Fibroblast of the aortic adventitia (primary cell): ENCODE measurements around the gene GLYATL3.

DNA sequence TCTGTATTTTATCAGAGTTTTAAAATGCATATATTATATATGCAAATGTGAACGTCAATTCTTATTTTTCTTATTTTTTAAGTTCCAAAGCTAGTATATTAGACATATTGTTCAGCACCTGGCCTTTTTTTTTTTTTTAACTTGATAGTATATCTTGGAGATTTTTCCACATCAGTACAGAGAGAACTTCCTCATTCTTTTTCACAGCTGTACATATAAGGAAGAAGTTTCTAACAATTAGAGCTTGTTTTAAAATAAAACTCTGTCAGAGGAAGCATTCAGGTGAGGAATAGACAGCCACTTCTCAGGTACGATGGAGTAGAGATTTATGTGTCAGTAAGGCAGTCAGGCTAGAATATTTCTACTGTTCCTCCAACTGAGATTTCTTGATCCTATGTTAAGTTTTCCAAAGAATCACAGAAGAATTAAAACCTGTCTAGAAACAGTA is 233.1 kb upstream of the SUPT3H start:
- CAGE, long polyA plus RNA, result no peak

DNA sequence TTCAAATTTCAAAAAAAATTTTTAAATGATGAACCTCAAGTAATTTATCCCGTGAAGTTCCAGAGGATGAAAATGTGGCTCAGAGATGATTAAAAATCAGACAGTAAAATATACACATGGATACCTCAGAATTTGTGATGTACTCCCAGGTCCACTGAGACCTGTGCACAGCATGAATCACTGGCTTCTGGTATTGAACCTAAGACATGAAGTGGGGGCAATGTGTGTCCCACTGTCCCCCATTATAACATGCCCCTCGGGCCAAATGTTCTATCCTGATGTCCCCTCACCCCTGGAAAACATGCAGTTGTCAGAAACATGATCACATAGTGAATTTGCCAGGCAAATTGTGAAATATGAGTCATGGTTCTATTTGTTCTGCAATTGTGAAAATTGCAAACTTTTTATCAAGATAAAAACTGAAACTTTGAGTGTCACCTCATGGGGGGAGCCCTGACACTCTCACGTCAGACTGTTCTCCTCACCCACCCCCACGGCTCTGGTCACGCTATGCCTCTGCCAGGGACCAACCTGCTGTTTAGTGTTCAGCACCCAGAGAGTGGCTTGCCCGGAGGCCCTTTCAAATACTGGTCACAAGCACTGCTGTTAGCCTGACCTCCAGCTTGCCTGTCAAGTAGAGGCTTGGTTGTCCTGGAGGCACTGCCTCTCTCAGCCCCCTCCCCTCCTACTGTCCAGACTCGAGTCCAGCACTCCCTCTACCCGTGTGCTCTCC is 305.3 kb downstream of the CLIC5 start:
- CAGE, long polyA plus RNA, result no peak

GRCh38 chr6:45959365-45960056 is 56.1 kb downstream of the CLIC5 start:
- CAGE, long polyA plus RNA, result no peak

- CAGE, long polyA plus RNA, result no peak
Measured at GRCh38 chr6:45970187-45970717, 45.4 kb downstream of the CLIC5 start.

DNA sequence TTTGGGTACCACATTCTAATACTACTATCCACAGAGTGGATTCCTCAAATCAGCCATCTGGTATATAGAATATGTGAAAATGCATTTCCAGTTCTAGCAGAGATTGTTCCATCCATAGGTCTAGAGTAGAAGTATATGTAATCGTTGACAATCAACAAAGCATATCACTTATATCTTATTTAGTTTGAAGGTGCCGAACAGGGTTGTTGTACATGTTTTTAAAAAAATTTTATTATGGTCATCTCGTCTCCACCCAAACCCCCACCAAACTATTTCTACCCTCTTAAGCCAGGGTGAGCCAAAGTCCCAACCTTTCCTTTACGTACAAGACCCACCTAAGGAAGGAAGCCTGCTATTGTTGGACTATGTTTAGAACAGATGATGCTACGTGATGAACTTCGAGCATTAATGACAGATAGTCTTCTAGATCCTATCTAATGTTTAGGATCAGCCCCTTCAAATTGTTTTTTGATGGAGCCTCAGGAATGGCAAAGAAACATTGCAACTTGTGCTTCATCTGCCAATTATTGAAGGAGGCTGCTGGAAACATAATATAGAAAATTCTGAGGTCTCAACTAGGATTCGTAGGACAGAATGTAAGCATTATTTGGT is 44.4 kb downstream of the CLIC5 start:
- CAGE, long polyA plus RNA, result no peak

DNA sequence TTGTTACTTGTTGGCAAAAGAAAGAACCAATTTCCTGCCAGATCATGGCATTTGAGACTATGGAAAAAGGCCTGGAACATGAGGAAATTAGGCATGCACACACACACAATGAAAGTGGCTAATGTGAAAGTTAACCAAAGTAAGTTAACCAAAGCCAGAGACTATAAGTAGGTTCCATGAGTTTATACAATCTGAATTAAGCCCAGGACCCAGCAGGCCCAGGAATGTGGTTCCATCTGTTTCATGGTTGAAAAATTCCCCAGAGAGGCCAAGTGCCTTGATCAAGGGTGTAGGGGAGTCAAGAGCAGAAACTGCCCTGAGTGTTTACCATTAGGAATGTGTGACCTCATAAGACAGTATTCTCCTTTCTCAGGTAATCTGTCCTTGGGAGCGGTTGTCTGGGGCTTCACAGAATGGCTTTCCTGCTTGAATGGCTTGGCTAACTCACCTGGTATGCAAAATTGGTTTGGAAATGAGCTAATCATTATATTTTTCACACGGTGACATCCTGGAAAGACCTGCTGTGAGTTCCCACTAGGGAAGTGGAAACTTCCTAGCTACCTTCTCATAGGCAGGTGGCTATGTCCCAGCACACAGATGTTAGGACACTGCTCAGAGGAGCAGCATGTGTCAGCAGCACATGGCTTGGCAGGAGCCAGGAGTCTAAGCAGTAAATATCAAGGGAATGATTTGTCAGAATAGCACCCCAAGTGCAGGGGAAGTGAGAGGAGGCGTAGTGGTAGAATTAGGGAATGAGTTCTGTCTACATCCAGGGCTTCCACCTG is 17.8 kb downstream of the CLIC5 start:
- CAGE, long polyA plus RNA, result no peak

DNA sequence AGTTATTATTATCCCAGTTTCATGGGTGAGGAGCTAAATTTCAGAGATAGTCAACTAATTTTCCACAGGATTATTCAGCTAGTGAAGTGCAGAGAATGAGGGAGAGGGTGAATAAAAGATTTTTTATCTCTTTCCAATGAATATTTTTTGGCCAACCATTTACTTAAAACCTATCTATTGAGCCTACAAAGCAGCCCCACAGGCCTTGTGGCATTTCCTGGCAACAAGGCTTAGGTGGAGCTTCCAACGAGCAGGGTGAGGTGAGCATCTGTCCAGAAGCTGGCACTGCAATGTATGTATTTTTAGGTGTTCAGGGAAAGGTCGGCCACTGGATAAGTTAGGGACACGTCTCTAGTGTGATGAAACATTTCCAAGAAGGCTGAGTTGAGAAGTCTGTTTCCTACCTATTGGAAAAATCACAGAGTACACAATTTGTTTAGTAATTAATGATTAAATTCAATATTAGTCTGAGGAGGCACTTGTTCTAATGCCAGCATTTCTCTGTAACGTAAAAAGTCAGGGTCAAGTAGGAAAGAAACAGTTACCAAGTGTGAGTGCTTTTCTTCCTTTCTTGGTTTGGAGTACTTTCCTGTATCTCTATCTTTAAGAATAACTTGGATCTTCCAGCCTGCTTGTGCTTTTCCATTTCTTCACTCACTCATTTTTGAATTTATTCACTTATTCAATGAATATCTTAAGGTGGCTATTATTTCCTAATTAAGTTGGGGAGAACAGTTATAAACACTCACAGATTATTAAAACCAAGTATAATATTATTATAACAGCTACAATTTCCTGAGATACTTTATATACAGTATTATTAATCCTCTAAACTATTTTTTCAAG is 17.9 kb upstream of the RCAN2 start:
- CAGE, long polyA plus RNA, result no peak

- CAGE, long polyA plus RNA, result no peak
Measured at GRCh38 chr6:46873047-46873762, 48.5 kb downstream of the ADGRF5 start.

GRCh38 chr6:46918475-46919341 is 3.0 kb downstream of the ADGRF5 start:
- CAGE, long polyA plus RNA, result no peak

DNA sequence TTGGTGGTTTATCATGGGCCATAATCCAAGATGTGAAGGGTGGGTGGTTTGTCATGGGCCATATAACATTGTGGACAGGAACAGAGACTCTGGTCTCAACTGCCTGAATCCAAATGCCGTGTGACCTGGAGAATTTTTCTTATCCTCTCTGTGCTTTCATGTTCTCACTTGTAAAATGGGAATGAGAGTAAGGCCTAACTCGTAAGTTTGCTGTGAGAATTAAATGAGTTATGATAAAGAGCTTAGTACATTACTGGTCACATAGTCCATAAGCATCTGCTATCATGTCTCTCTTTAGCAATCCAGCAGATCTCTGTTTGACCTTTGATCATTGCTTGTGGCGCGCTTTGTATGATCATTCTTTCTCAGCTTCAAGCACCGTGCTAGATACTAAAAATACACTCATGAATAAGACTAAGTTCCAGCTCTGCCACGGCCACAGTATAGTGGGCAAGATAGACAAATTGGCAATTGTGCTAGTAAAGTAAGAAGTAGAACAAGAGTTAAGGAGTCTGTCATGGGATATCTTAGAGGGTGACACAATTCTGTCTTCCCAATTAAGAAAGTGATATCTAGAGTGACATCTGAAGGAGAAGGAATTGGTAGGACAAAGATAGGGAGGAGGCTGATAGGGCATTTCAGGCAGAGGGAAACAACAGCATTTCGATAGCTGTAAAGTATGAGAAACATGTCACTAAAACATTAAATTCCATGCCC is 75.1 kb upstream of the ADGRF1 start:
- CAGE, long polyA plus RNA, result no peak

GRCh38 chr6:47567020-47567929 is 89.7 kb downstream of the CD2AP start:
- CAGE, long polyA plus RNA, result no peak

DNA sequence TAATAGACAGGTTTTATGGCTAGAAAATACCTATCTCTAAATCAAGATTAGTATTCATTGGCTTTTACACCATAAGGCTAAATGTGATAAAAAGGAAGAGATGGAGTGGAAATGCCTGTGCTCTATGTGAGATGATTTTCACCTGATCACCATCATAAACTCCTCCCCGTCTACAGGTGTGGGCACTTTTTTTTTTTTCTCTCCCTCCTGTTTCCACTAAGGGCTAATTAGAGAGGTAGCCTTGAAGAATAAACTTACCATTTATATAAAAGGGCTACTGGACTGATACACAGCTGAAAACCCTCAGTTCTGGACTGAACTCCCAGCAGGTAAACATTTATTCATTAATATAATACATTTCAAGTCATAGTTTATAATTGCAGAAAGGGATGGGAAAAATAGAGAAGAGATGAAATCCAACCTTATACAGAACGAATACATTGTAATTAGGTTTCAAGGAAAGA is at the start of gene GLYATL3:
Gene GLYATL3, plus strand, starts transcription at position 210 of the 464 bp plus-strand sequence.
- CAGE, long polyA plus RNA, result no peak

DNA sequence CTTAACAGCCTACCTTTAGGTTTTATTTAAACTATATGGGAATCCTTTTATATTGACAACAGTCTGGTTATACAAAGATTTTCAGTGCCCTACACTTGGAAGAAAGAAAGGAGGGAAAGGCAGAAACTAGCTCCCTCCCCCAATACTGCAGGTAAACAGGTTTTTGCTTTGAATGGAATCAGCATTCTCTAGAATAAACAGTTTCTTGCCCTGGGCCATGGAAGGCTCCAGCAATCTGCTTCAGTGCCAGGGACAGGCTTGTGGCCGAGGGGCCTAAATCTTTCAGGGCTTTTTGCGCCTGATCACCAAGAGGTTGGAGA is 23.7 kb downstream of the TFAP2B start:
- CAGE, long polyA plus RNA, result no peak

DNA sequence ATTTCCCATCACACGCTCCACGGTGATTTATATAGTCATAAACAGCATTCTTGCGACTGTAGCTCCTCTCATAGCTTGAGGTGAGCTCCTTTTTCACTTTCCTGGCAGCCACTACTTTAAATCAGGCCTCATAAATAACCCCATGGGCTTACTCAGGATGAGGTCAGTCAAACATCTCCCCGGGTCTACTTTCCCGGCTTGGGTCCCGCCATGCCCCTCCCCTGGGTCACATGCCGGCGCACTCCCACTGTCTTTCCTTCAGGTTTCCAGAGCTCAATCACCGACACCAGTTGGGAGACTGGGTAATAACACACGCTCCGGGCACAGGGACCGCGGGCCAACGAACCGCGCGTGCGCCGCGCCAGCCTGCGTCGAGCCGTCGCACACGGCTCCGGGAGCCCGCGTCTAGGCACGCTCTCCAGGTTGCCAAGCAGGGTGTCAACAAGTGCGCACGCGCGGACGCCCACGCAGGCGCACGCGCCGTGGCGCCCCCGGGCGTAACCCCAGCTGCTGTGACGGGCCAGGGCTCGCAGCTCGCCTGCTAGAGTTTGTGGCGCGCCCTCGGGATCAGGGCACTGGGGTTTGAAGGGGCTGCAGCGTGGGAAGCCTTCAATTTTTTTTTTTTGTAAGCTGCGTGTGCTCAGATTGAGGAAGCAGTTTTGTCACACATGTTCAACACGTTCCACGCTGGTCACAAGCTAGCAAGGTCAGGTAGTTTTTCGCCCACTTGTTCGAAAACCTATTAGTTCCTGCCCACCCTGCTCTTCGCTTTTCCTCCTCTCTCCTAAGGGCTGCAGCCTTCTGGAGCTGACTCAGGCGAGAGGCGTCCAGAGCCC is 31.7 kb downstream of the TFAP2B start:
- CAGE, long polyA plus RNA, result no peak

DNA sequence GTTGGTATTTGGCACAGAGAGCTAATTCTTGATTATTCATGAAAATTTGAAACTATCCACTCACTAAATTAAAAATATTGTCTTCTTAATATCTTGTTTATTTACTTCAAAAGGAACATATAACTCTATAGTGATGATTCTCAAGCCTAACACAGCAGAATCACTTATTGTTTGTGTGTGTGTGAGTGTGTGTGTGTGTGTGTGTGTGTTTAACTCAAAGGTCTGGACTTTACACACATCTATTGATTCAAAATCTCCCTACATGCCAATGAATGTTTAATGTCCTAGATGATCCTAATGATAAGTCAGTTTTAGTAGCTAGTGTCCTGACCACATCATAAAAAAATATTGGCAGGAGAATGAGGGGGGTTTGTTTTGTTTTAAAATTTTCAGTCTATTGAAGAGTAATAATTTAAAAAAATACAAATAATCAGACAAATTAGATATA is 349.8 kb downstream of the PKHD1 start:
- CAGE, long polyA plus RNA, result no peak

GRCh38 chr6:52362306-52363393 is 699 bp downstream of the PAQR8 start:
- CAGE, long polyA plus RNA, result no peak

- CAGE, long polyA plus RNA, result no peak
Measured at GRCh38 chr6:52363394-52364050, 1.6 kb downstream of the PAQR8 start.

DNA sequence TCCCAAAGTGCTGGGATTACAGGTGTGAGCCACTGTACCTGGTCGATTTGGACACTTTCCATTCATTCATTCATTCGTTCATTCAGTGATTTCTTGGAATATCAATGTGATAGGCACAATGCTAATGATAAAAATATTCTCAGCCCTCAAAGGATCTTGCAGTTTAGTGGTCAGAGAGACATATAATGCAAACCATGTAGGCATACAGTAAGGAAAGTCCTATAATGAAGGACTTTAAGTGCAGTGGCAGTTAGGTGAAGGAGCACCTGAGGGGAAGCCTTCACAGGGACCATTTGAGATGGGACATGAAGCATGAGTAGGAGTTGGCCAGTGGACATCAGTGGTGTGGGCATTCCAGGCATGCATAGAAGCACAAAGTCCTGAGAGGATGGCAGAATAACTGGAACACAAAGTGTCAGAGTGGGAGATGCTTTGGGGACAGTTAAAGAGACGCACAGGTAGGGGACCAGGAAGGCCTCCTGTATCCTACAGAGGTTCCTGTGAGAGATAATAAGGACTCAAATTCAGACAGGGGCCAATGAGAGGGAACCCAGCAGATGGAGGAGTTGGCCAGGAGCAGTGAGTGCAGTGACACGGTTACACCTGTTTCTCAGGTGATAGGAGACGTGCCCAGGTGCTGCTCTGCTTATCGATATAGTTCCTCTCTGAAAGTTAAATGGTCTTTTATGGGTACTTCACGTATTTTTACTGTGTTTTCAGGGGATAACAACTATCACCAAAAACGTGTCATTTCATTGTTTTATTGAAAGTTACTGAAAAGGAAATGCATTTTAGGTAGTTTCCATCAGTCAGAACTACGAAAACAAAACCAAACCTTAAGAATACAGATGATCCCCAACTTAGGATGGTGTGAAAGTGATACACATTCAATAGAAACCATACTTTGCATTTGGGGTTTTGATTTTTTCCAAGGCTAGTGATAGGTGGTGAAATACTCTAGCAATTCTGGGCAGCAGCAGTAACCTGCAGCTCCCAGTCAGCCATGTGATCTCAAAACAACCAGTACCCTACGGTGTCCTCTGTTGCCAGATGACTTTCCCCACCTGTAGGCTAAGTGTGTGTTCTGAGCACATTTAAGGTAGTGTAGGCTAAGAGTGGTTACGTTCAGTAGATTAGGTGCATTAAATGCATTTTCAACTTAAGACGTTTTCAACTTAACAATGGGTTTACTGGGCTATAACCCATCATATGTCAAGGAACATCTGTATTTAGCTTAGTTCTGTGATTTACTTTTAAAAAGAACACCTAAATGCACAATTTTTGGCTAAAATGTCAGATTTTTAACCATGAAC is 26.1 kb upstream of the EFHC1 start:
- CAGE, long polyA plus RNA, result no peak

GRCh38 chr6:52423944-52424541 is 3.9 kb downstream of the EFHC1 start:
- CAGE, long polyA plus RNA, result no peak

- CAGE, long polyA plus RNA, result no peak
Measured at GRCh38 chr6:52499599-52500578, 77.0 kb downstream of the TRAM2 start.